Pericardium fibroblast (primary cell): ENCODE results near the gene PLD1.

- RAMPAGE, long total RNA = no peak
Measured at GRCh38 chr3:168260667-168260945, 164.9 kb upstream of the GOLIM4 start.

GRCh38 chr3:168878099-168878461, 782.4 kb upstream of the GOLIM4 start:
- RAMPAGE, long total RNA = no peak

GRCh38 chr3:169146150-169146999, 517.1 kb downstream of the MECOM start:
- RAMPAGE, long total RNA = no peak

- RAMPAGE, long total RNA = no peak
Measured at GRCh38 chr3:169232810-169233353, 430.6 kb downstream of the MECOM start.

- RAMPAGE, long total RNA = no peak
Measured at GRCh38 chr3:169272457-169273046, 391.0 kb downstream of the MECOM start.

- RAMPAGE, long total RNA = no peak
Measured at GRCh38 chr3:169387746-169388482, 275.6 kb downstream of the MECOM start.

DNA sequence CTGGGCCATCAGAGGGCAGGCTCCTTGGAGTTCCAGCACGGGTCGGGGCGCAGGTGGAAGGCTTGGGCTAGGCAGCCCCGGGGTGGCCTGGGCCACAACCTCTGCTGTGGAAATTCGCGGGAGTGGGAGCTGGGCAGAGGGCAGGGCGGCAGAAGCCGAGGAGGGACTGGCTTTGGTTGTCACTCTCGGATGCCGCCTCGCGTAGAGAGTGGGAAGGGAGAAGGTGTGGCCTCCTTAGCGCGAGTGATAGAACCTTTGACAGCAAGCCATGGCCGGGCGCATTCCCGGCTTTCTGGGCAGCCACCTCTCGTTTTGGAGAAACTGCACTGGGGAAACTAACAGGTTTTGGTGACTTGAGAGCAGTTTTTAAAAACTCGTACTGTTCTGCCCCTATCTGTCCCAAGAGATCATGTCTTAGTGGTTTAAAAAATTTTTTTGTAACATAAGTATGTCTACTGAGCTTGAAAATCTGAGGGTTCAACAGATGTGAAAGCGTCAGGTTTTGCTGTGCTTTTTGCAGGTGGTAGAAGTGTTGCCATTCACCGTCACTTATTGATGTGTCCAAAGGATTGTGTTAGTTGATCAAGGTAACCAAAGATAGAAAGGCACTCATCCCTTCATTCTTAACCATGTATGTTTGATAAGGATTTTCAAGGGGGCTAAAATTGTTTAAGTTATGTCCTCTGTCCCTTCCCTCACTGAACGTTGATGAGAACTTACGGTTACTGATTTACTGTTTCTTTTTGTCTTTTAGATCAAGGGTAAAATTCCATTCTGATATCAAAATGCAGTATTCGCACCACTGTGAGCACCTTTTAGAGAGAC, 527 bp downstream of the MYNN start:
- RAMPAGE, long total RNA = no peak

- RAMPAGE, long total RNA = no peak
Measured at GRCh38 chr3:169945203-169945643, 21.4 kb upstream of the SEC62 start.

DNA sequence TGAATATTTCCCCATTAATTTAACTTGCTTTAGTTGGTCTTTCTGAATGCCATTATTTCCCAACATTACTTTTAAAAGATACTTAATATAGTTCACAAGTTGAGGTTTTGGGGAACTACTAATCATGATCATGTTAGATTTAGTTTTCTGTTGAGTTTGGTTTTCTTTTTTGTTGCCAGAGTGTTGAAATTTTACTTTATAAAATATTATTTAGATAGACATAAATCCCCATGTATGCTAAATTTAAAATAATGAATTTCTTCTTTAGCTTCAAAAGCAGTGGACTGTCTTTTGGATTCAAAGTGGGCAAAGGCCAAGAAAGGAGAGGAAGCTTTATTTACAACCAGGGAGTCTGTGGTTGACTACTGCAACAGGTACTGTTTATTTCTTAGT, 10.1 kb downstream of the SEC62 start:
- RAMPAGE, long total RNA = no peak

DNA sequence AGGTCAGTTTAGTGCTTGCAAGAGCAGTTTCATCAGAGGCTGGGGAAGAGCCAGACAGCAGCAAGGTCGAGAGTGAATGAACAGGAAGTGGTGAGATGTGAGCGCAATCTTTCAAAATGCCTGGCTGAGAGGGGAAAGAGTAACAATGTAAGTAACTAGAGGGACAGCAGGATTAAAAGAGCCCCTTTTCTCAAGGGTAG, 30.8 kb upstream of the GPR160 start:
- RAMPAGE, long total RNA = no peak

GRCh38 chr3:170180320-170180613, 1.3 kb downstream of the PHC3 start:
- RAMPAGE, long total RNA = no peak

DNA sequence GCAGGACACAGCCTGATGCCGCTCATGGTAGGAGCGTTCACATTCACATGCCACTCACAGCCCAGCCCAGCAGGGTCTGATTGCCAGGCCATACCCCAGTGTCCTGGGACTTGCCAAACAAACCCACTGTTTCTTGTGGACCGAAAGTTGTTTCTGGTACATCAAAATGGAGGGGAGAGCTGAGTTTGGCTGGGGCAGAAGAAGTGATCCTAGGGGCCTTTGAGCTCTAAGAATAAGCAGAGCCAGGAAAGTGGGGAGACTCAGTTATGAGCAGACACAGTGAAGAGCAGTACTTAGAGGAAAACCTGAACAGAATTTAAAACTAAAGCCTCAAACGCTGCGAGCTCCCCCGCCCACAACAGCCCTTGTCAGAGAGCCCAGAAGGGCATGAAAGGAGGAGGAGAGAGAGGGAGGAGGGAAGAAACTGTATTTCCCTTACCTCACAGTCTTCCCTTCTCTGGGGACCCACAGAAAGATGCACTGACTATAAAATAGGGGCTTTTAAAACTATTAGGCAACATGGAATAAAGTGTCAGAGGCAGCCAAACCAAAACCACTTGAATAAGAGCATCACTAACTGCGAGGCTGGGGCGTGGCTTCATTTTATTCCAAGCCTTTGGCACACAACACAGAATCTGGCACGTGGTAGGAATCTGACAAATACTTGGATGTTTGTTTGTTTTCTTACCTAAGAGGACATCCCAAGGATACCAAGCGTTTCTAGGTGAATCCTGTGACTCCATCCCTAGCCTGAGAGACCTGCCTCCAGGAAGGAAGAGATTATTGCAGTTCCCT, 129.0 kb downstream of the RPL22L1 start:
- RAMPAGE, long total RNA = no peak

DNA sequence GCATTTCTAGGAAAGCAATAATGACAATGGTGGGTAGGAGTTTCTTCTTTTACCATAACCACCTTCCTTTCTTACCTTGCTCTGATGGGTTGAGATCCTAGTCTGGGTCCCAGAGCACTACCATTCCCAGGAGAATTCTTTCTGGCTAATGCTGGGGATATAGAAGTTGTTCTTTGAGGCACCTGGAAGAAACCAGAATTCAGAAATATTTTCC, 96.9 kb upstream of the SLC2A2 start:
- RAMPAGE, long total RNA = no peak

- RAMPAGE, long total RNA = no peak
Measured at GRCh38 chr3:171671577-171672269, 138.6 kb downstream of the PLD1 start.

DNA sequence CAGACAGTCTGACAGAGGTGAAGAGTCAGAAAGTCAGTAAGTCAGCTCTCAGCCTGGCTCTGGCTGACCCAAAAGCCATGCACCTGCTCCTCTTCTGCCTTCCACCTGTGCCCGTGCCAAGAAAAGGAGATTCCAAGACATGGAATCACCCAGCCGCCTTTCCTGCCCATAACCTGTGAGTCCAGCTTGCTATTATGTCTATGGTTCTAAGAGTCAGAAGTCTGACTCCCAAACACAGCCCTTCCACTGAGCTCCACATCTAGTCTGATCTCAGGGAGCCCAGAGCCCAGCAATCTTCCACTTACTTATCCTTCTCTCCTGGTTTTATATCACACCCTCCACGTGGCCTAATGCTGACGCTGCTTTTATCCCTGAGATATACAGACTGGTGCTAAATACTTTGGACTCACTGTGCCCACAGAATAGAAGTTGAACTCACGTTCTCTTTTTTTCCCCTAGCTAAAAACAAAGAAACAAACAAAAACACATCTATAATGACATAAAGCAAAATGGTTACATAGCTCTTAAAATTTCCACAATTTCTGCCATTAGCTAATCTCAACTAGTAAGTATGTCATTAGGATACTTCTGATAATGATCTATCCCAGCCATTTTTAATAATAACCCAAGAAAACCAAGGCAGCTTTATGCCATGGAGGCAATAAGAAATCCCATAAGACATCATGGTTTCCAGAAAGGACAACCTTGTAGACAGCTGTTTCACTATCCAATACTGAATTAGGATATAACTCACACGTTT, 65.9 kb downstream of the PLD1 start:
- RAMPAGE, long total RNA = no peak

- RAMPAGE, long total RNA = no peak
Measured at GRCh38 chr3:171758272-171758783, 52.0 kb downstream of the PLD1 start.

- RAMPAGE, long total RNA = no peak
Measured at GRCh38 chr3:171809263-171809487, 1.1 kb downstream of the PLD1 start.

DNA sequence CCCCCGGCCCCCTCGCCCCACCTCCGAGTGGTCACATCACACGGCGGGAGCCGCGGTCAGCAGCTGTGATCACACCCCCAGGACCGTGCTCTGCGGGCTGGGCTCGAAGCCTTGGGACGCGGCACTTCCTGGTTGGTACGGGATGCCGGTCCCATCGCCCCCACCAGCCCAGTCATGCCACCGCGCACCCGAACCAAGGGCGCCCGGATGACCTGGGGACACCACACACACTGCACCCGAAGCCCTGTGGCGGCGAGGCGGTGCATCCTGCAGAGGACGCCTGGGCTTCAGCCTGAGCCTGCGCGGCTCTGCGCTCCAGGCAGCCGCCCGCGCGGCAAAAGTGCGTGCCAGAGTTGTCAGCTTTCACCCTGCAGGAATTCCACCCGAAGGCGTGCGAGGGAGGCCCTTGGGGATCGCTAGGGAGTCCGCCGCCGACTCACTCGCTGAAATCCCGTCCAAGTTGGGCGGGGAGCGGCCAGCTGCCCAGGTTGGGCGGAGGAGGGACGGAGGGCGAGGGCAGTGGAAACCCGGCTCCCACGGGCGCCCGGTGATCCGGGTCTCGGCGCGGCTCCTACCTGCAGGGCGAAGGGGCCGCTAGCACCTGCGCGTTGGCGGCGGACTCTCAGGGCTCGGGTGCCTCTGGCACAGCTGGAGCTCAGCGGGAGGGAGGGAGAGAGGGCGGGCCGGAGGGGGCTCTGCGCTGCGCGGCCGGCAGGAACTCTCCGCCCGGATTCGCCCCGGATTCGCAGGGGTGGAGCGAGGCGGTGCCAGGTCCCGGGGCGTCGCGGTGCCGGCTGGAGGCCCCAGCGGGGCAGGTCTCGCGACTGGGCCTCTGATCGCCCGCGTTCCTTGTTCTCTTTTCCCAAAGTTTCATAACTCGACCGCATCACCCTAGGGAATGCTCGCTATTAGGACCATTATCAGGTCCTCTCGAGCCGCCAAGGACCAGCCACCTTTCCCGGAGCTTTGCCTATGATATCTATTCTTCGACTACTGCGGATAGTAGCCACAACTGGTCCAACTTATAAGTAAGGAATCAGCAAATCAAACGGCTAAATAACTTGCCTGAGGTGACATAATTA, at the start of gene PLD1:
Gene PLD1, minus strand, starts transcription at position 660 of the 1,082 bp plus-strand sequence.
- RAMPAGE, long total RNA = start-site peak on the minus strand centred at position 639 of the sequence, 73 bp wide, 14 and 35 reads in 2 replicates

DNA sequence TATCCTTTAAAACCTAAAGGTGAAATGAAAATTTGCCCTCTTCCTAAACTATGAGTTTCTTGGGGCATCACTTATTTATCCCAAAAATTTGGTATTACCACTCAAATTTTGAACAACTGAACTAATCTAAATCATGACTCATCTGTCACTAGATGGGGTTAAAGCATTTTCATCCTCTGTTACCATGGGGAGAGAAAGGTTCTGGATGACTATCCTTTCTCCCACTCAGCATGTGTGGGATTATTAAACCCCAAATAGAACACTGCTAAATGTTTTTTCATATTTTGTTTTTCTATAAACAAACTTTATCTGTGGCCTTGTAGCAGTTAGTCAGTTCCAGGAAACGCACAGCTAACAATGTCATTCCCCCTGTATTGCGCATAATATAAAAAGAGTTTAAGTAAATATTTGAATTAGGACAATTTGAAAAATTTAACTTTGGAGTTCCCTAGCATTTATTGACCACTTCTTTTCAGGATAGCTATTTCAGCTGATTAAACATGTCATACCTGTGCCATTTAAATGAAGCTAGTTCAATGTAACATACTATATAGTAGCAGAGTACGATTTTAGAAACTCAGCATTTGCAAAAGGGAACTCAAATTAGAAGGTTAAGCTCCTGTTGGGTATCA, 9.3 kb upstream of the TMEM212 start:
- RAMPAGE, long total RNA = no peak

DNA sequence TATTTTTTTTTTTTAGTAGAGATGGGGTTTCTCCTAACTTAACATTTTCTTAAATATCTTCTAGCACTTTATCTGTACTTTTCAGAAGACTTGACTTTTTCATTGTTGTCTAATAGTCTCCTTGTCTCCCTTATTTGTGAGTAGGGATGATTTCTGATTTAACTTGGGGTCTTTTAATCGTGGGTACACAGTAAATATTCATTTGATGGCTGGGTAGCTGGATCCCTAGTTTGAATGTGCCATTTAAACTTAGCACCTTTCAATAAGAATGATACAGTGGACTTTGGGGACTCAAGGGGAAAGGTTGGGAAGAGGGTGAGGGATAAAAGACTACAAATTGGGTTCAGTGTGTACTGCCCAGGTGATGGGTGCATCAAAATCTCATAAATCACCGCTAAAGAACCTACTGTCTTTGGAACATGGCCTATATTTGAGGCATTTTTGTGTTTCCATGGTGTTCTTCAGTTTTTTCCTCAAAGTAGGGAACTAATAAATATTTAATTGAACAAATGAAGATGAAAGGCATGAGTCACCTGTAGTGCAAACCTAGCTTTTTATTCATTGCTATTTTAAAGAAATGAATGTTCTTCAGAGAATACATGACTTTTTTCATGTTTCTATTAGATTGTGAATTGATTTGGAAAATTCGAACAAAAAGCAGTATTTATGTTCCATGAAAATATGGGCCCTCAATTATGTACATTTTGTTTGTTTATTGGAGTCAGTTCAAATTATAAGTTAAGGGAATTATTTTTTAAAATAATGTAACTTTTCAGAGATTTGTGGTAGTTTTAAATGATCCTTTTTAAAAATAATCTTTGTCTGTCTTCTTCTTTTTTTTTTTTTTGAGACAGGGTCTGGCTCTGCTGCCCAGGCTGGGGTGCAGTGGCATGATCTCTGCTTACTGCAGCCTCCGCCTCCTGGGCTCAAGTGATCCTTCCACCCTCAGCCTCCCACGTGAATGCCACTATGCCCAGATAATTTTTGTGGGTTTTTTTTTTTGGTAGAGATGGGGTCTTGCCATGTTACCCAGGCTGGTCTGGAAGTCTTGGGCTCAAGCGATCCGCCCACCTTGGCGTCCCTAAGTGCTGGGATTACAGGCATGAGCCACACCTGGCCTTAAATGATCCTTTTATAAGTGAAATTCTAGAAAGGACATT, 12.3 kb downstream of the FNDC3B start:
- RAMPAGE, long total RNA = no peak